Measurements from ENCODE around the genes MAN1B1, NELFB and ENTPD8.

GRCh38 chr9:136760640-136761408 is 2.8 kb upstream of the LCN8 start:
- RAMPAGE, long total RNA = no peak
- RRBS = no CpG with 5 or more reads among the region's 25 CpGs

GRCh38 chr9:136764915-136765506 is 693 bp upstream of the LCN15 start:
- RAMPAGE, long total RNA = no peak
- RRBS = no CpG with 5 or more reads among the region's 17 CpGs

DNA sequence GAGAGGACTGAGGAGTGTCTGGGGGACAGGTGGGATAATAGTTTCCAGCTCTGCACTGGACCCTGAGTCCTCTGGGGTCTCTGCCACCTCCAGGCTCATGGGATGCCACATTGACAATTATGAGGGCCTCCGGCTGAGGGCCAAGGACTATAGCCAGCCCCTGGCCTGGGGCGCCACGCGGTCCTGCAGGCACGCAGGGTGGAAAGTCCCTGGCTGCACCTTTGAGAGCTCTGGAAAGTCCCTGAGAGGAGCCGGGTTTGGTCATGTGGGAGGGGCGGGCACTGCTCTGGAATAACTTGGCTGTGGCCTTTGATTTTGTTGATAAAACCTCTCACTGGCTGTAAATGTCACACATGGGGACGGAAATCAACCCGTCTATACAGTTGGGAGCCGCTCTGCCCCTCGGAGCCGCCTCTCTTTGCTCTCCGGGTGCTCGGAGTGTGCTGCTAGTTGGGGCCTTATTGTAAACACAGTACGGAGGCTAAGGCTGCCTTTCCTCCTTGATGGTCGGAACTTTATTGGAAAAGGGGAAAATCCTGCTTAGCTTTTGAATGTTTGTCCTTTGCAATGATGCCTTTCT is 16.1 kb downstream of the TRAF2 start:
- RAMPAGE, long total RNA = no peak
- RRBS = no CpG with 5 or more reads among the region's 16 CpGs

DNA sequence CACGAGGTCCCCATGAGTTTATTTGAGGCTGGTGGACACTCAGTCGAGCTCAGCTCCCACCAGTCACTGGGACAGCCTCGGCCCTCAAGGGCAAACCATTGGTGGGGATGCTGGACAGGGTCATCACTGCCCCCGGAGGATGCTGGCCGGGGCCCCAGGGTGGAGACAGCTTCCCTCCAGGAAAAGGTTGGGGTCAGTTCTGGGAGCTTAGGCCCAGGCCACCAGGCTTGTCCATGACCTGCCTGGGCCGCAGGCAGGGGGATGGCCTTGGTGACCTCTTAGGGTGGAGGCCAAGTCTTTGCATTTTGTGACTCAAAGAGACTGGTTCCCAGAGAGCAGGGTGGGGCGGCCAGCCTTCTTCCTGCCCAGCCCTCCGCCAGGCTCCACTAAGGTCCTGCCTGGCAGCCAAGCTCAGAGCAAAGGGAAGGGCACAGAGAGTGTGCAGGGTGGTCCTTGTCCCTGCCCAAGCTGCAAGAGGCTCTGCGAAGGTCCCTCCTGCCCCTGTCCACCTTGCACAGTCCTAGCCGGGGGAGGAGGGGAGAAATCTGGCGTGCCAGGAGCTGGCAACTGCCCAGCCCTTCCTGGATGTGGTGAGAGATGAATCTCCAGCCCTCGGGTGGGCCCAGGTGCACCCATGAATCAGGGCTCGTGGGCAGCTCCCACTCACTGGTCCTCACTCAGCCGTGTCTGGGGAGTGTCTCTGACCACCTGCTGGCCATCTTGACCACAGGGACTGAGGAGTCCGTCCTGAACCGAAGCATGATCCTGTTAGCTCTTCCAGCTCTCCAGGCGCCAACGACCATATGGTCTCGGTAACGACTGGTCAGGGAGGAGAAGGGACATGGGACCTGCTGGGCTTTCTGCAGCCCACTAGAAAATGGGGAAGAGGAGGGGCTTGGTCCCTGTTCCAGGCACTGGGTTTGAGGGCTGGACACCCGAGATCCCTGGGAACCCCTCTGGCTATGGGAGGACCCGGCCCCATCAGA is 2.3 kb upstream of the PTGDS start:
- RAMPAGE, long total RNA = no peak
- RRBS = no CpG with 5 or more reads among the region's 22 CpGs

- RAMPAGE, long total RNA = no peak
- RRBS = 3% methylated on average over 6 of the region's 82 CpGs
Observed at GRCh38 chr9:136977916-136978706, 807 bp downstream of the PTGDS start.

DNA sequence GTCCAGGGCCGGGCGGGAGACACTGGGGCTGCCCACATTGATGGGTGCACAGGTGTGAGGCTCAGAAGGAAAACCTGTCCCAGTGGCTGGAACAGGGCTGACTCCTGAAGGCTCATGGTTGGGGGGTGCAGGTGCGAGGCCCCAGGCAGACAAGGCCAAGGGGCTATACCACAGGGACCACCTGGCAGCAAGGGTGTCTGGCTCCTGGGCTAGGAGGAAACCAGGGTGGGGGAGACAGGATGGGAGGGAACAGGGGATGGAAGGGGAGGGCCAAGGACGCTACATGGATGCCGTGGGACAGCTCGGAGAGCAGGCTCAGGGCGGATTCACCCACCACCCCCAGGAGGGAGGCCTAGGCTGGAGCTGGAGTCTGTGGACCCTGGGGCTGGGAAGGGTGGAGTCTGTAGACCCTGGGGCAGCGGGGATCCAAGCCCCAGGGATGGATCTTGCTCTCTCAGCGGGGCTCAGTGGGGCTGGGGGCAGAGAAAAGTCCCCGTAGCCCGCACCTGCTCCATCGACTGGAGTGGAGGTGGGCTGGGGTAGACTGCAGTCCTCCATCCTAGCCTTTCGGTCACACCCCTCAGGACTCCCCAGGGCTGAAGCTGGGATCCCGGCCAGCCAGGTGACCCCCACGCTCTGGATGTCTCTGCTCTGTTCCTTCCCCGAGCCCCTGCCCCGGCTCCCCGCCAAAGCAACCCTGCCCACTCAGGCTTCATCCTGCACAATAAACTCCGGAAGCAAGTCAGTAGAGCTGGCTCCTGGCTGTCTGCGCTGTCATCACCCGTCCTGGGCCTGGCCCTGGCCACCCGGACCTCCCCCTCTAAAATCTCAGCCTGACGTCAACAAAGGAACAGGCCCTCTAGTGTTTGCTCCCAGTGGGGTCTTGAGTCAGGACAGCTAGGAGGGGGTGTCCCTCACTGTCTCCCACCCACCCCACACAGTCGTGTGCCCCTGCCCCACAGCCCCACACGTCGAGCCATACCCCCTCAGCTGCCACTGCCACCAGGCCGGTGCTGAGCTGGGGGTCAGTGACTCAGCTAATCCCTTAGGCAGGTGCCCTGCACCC is 1.5 kb upstream of the LCNL1 start:
- RAMPAGE, long total RNA = no peak
- RRBS = 22% methylated on average over 8 of the region's 27 CpGs

DNA sequence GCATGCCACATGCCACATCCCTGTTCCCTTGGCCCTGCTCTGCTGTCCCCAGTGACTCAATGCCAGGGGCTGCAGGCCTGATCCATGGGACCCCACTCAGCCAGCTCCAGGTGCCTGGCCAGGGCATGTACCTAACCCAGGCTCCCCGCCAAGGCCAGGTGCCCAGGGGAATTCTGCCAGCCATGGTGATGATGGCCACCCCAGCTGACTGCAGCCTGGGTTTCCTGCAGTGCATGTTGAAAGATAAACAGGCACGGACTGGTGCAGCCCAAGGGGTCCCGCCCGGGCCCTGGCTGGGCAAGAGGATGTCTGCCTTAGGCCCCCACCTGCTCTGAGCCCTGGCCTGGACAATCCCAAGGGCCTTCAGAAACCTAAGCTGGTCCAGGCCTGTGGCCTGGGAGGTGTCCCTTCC is 1.2 kb downstream of the ABCA2 start:
- RAMPAGE, long total RNA = no peak
- RRBS = no CpG with 5 or more reads among the region's 4 CpGs

- RAMPAGE, long total RNA = no peak
- RRBS = 85% methylated on average over 3 of the region's 21 CpGs
Observed at GRCh38 chr9:137042947-137043450, 3.0 kb downstream of the NPDC1 start.

DNA sequence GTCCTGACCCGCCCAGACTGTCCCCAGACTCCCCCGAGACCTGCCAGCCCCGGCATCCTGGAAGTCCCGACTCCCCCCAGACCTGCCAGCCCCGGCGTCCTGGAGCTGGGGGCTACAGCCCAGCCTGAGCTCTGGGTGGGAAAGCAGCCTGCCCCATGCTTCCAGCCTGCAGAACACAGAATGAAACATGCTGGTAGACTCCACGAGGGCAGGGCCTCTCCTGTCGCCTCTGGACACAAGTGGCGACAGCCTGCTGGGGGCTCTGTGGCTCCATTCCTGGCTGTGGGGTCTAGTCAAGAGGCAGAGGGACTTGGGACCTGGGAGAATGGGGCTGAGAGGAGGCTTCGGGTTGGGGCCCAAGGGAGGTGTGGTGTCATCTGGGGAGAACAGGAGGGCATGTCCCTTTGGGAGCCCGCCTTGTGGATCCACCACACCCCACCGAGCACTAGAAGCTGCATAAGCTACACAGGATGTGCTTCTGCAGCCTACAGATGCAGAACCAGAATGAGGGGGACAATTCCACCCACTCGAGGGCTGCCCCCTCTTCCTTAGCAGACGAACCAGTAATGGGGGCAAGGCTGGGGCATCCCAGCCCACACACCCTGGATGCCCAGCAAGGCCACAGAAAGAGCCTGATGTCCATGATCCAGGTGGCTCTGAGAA is 3.9 kb upstream of the MAN1B1 start:
- RAMPAGE, long total RNA = no peak
- RRBS = 90% methylated on average over 3 of the region's 14 CpGs

- RAMPAGE, long total RNA = start-site peak on the plus strand at chr9:137086960-137087099, 280 and 1,872 reads in 2 replicates
- RRBS = 3% methylated on average over 8 of the region's 83 CpGs
Observed at GRCh38 chr9:137086515-137087234, at the start of gene MAN1B1. MAN1B1 (plus strand) TSS chr9:137086985.

GRCh38 chr9:137170222-137170569 is 345 bp upstream of the LRRC26 start:
- RAMPAGE, long total RNA = no peak
- RRBS = 0% methylated on average over 1 of the region's 17 CpGs

DNA sequence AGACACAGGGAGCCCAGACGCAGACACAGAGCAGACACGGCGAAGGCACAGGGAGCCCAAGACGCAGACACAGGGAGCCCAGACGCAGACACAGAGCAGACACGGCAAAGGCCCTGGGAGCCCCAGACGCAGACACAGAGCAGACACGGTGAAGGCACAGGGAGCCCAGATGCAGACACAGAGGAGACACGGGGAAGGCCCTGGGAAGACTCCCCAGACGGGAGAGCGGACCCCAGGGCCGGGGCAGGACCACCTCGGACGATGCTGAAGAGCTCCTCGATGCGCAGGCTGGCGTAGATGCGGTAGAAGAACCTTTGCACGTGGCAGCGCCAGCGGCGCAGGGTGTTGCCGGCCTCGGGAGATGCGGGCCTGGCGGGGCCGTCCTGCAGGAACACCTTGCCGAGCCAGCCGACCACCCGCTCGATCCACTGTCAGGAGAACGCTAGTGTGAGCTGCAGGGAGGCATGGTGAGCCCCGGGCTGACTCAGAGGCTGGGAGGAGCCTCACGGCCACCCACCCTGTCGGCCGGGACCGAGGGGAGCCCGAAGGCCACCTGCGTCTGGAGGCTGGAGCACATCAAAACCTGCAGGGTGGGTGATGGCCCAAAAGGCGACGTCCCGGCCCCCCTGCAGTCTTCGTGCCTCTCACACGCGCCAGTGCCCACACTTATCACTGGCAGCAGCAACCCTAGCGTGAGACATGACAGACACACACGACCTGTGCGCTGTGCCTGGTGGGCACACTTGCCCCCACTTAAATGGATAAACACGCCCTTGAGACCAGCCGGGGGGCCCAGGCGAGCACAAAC is 3.5 kb downstream of the ANAPC2 start:
- RAMPAGE, long total RNA = no peak
- RRBS = 62% methylated on average over 4 of the region's 51 CpGs

DNA sequence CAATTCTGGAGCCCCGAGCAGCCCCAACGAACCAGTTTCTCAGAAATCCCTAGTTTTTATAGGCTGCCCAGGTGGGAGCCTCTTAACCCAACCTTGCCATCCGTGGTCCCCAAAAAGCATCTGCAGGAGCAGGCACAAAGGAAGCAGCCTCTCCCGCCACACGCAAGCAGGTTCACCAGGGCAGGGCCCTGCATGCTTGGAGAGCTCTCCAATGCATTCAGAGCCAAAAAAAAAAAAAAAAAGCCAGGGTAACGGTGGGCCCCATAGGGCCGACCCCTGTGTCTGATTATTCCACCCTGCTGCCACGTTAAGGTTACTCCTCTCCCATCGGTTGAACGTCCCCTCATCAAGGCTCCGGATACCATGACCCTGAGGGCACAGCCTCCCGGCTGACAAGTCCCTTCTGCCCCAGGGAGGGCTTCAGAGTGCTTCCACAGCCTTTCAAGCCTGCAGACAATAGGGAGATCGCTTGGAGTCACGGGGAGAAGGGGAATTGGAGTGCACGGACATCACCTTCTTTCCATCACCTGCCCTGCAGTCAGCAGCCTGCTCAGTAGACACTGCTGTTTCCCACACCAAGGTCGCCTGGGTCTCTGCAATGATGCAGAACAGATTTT is 887 bp upstream of the TPRN start:
- RAMPAGE, long total RNA = no peak
- RRBS = no CpG with 5 or more reads among the region's 16 CpGs

- RAMPAGE, long total RNA = no peak
- RRBS = no CpG with 5 or more reads among the region's 23 CpGs
Observed at GRCh38 chr9:137206144-137207195, 970 bp downstream of the NDOR1 start.

GRCh38 chr9:137255032-137256296 is at the start of gene NELFB:
NELFB (plus strand) TSS chr9:137255327.
- RAMPAGE, long total RNA = no peak
- RRBS = 1% methylated on average over 33 of the region's 116 CpGs

GRCh38 chr9:137302799-137303706 is 982 bp upstream of the NRARP start:
- RAMPAGE, long total RNA = no peak
- RRBS = 21% methylated on average over 23 of the region's 48 CpGs

DNA sequence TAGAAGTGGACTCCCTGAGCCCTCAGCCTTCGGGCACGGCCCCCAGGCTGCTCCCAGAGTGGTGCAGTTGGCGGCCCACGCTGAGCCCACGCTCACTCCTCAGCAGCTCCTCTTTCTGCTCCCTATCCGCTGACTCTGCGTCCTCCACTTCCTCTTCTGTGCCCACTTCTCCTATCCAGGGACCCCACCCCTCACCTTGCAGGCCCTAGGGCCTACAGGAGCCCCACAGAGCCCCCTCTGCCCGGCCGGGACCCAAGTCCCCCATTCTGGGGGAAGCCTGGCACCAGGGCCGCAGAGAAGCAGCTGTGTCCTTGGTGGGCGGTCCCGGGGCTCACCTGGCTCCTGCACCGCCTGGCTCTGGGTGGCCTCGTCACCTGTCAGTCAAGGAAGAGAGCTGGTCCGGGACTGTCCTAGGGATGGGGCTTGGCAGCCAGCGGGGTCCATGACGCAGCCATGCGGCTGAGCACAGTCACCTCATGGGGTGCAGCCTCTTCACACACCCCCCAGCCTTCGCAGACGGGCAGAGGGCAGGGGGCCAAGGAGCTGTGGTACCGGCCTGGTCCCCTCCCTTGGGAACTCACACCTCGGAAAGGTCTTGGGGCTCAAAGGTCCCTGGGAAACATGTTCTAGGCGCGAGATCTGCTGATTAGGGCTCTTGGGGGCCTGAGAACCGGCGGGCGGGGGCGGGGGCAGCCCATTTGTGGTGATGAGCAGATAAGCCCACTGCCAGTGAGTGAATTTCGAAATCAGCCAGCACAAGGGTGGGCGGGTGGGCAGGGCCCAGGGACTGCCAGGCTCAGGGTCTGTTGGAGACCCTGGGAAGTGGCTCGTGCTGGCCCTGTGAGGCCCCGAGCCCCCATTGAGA is 5.4 kb upstream of the NRARP start:
- RAMPAGE, long total RNA = no peak
- RRBS = 44% methylated on average over 6 of the region's 32 CpGs

DNA sequence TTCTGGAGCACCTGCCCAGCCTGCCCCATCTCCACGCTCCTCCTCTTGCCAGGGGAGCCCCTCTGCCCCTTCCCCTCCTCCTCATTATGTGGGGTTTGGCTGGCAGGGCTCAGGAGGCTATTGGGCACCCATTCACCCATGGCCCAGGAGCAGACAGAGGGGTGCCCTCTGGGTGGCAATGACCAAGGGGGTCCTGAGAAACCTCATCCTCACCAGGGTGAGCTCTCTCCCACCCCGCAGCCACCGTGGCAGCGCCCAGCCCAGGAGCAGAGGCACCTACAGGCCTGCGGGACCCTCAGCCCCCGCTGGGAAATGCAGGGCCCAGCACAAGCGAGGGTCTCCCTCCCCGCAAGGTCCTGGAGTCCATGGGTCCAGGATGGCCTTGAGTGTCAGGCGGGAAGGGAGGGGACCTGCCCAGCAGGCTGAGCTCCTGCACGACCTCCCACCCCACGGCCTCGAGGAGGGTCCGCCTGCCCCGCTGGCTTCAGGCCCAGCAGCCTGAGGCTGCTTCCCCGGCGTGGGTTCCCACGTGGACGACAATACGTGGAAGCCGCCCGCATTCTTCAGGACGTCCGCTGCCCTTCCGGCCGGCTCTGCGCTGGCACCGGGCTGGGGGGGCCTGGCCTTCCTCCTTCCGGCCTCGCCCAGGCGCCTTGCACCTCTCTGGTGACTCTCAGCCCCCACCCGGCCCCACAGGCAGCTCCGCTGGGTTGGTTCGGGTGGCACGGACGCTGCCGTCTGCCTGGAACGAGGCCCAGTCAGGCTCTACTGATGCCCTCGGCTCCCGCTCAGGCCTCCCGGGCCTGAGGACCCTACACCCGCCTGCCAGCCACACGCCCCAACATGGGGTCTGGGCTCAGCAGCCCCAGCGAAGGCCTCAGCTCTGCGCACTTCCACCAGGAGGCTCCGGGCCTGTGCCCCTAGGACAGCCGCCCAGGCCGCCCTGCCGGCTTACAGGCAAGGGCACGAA is 51.6 kb upstream of the NRARP start:
- RAMPAGE, long total RNA = no peak
- RRBS = 92% methylated on average over 10 of the region's 49 CpGs

DNA sequence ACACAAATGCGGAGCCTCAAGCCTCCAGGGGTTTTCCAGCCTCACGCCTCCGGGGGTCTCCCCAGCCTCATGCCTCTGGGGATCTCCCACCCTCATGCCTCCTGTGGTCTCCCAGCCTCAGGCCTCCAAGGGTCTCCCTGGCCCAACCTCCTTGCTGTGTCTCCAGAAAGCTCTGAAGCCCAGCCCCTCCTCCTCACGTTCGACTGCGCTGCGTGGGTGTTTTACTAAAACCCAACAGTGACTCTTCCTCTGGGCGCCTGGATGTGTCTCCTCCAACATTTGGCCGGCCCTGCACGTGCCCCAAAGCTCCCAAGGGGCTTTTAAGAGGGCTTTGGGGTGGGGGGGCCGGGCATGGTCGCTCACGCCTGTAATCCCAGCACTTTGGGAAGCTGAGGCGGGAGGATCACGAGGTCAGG is 15.0 kb downstream of the EXD3 start:
- RAMPAGE, long total RNA = no peak
- RRBS = 13% methylated on average over 1 of the region's 15 CpGs

- RAMPAGE, long total RNA = no peak
- RRBS = 2% methylated on average over 26 of the region's 67 CpGs
Observed at GRCh38 chr9:137441179-137442148, at the start of gene ENTPD8. ENTPD8 (minus strand) TSS chr9:137441357.

Measured in epithelial cell of alveolus of lung (primary cell).